ENCODE measurements around the genes TBL1XR1 and ZMAT3.

DNA sequence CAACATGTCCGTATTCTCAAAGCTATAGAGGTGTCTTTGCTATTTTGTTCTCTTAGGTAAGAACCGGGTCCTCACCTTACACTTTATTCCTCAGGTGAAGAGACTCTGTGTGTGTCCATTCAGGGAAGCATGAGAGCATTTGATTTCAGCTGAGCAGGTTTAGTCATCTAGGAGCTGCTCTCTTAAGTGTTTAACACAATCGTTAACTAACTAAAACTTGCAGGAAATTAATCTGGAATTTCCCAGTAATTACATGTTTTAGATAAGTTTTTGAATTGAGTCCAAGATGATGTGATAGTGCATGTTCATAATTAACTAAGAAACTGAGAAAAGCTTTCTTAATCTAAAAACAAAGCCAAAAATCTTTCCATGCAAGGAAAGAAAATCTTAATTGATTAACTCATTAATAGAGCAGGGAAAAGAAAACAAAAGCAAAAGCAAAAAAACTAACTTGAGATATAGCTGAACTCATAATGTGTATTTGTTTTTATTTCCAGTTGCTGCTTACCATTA, 72.2 kb upstream of the TNFSF10 start:
- PRO-cap, result no peak
CAGE:
- cytosol, long polyA minus RNA, result no peak
- cytosol, long polyA plus RNA, result no peak
- long polyA plus RNA, result no peak
- nucleus, long polyA minus RNA, result no peak
- nucleus, long polyA plus RNA, result no peak

DNA sequence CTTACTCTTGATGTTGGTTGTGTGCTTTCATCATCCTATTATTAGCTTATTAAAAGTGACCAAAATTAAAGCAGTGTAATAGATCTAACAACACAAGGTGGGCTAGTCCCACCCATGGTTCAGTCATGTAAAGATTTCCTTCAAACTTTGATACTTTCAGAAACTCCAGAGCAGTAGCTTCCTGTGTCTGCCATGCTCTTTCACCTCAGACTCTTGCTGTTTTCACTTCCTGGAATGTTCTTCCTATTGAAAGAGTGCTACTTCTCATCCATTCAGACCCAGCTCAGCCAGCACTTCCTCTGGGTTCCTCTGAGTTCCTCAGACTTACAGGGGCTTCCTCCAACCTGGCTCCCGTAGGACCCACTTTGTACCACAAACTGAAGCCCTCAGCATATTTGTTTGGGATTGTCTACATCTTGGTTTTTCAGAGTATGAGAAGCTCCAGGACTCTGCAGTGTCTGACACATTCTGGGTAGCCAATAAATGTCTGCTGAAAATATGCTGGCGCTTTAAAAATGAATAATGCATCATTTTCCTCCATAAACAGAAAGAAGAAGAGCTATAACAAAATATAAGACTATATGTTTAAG, 18.1 kb downstream of the NCEH1 start:
- PRO-cap, result no peak
CAGE:
- cytosol, long polyA minus RNA, result no peak
- cytosol, long polyA plus RNA, result no peak
- long polyA plus RNA, result no peak
- nucleus, long polyA minus RNA, result no peak
- nucleus, long polyA plus RNA, result no peak

DNA sequence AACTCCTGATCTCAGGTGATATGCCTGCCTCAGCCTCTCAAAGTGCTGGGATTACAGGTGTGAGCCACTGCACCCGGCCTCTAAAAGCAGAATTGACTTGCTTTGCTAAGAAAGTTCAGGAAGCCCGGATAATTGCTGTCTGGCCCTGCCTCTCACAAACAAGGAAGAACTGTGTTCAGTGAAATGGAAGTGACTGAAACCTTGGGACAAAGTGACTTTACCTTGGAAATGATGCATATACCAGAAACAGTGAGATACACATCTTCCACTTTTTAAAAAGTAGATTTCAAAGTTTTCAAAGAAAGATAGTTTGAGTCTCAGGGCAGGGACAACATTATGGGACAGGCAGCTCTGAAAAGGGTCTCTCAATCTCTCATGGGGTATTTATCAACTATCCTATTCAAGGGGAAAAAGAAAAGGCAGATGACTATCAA, 12.7 kb downstream of the NCEH1 start:
- PRO-cap, result no peak
CAGE:
- cytosol, long polyA minus RNA, result no peak
- cytosol, long polyA plus RNA, result no peak
- long polyA plus RNA, result no peak
- nucleus, long polyA minus RNA, result no peak
- nucleus, long polyA plus RNA, result no peak

DNA sequence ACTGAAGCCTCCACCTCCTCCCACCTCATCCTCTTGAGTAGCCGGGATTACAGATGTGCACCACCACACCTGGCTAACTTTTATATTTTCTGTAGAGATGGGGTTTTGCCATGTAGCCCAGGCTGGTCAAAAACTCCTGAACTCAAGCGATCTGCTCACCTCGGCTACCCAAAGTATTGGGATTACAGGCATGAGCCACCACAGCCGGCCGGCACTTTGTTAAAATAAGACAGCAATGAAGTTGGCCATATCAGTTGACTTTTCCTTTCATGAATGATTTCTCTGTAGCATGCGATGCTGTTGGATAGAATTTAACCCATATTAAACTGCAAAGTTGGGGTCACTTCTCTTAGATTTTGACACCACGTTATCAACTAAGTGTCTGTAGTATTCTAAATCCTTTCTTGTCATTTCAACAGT, 38.8 kb downstream of the ECT2 start:
- PRO-cap, result no peak
CAGE:
- cytosol, long polyA minus RNA, result no peak
- cytosol, long polyA plus RNA, result no peak
- long polyA plus RNA, result no peak
- nucleus, long polyA minus RNA, result no peak
- nucleus, long polyA plus RNA, result no peak

GRCh38 chr3:173396205-173397019, 1.1 kb upstream of the NLGN1 start:
- PRO-cap, result no peak
CAGE:
- cytosol, long polyA minus RNA, result no peak
- cytosol, long polyA plus RNA, result no peak
- long polyA plus RNA, result no peak
- nucleus, long polyA minus RNA, result no peak
- nucleus, long polyA plus RNA, result no peak

GRCh38 chr3:173585063-173585999, 187.8 kb downstream of the NLGN1 start:
- PRO-cap, result bidirectional peak, plus-strand start at chr3:173585650, minus-strand start at chr3:173585496
CAGE:
- cytosol, long polyA minus RNA, result no peak
- cytosol, long polyA plus RNA, result no peak
- long polyA plus RNA, result no peak
- nucleus, long polyA minus RNA, result no peak
- nucleus, long polyA plus RNA, result no peak

GRCh38 chr3:174775511-174775979, 83.6 kb upstream of the NAALADL2 start:
- PRO-cap, result no peak
CAGE:
- cytosol, long polyA minus RNA, result no peak
- cytosol, long polyA plus RNA, result no peak
- long polyA plus RNA, result no peak
- nucleus, long polyA minus RNA, result no peak
- nucleus, long polyA plus RNA, result no peak

- PRO-cap, result no peak
CAGE:
- cytosol, long polyA minus RNA, result no peak
- cytosol, long polyA plus RNA, result no peak
- long polyA plus RNA, result no peak
- nucleus, long polyA minus RNA, result no peak
- nucleus, long polyA plus RNA, result no peak
Measured at GRCh38 chr3:175119365-175119679, 260.2 kb downstream of the NAALADL2 start.

DNA sequence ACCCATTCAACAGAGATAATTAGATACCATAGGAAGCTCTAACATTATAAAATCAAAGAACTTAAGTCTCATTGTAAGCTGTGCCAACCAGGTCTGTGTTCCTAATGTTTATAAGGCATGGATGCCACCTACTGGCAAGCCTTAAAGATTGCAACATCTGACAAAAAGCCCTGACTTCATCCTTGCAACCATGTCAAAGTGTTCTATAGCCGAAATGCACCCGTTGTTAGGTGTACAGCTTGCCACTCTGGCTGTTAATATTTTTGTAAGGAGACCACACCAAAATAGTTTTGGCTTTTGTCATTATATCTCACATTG, 258.3 kb downstream of the TBL1XR1 start:
- PRO-cap, result no peak
CAGE:
- cytosol, long polyA minus RNA, result no peak
- cytosol, long polyA plus RNA, result no peak
- long polyA plus RNA, result no peak
- nucleus, long polyA minus RNA, result no peak
- nucleus, long polyA plus RNA, result no peak

DNA sequence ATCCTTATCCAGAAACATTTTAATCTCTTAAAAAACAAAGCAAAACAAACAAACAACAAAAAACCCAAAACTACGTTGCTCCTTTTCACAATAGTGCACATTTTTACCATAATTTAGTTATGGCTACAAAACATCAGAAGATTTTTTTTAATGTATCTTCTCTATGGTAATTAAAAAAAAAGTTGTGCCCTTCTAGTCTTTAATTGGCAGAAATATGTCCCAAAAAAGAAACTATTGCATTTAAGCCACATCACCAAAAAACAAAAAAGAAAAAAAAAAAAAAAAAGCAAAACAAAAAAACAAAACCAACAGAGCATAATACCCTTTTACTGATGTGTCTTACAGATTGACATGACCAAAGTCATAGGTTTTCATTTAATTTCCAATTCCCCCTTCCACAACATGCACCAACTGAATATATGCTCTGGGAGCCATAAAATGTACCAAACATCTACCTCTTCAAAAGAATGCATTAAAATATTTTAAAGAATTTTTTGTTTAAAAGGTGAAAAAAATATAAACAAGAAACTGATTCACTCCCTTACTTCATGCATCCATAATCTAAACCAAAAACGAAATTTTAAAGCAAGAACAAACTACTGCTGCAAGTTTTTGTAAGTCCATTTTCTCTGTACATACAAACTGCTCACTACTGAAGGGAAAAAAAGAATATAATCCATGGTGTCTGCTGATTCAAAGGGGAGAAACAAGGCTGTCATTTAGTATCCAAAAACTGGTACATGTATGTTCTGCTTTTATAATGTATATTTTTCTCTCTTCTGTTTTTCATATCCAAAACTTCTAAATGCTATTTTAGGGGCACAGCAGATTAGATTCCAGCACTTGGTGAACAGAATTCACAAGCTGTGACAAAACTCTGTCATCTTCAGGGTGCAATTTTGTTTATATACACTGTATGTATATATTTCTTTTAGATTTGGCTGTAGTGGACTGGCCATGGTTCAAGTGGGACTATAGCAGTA, 172.5 kb downstream of the TBL1XR1 start:
- PRO-cap, result no peak
CAGE:
- cytosol, long polyA minus RNA, result start-site peak on the minus strand centred at position 31 of the sequence, 189 bp wide, 31 reads; start-site peak on the minus strand centred at position 317 of the sequence, 17 bp wide, 190 reads; start-site peak on the minus strand centred at position 409 of the sequence, 56 bp wide, 26 reads; start-site peak on the minus strand centred at position 593 of the sequence, 12 bp wide, 19 reads; start-site peak on the minus strand centred at position 688 of the sequence, 23 bp wide, 20 reads
- cytosol, long polyA plus RNA, result no peak
- long polyA plus RNA, result no peak
- nucleus, long polyA minus RNA, result no peak
- nucleus, long polyA plus RNA, result no peak

DNA sequence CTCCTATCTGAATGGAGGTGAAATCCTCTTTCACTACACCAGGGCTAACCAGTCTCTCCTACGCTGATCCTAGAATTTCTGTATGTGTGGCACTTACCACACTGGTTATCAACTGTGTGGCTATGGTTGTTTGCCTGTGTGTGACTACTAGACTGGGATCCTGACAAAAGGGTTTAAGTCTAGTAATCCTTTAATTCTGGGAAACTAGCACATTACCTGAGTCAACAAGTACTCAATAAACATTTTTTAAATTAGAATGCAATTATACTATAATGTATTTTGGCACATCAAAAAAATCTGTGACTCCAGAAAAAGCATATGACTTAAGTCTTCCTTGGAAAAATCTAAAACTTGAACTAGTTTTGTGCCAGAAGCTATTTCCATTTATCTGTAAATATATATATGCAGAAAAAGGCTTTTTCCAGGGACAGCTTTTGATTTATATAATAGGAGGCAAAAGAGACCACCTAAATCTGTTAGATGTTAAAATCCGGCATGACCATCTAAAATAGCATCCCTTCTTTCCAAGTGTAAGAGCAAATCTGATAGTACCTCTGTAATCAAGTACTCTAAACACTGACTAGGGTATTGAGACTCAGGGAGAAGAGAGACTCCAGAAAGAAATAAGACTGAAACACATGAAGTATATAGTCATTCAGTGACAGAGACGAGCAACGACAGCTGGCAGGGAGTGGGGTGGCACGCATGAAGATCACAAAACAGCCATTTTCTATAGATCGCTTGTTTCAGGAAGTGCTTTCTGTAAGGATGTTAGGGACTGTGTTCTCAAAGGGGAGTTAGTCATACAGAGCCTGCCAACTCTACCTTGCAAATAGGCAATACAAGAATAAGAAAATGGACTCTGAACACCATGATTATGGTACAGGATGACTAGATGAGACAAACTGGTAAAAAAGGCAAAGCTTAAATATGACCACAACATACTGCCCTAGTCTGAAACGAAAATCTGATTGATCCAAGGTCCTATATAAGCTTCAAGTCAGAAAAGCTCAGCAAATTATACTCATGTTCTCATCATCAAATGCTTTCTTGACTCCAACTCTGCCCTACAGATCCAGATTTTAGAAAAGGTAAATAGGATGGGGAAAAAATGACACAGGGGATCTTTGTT, 139.7 kb downstream of the TBL1XR1 start:
- PRO-cap, result no peak
CAGE:
- cytosol, long polyA minus RNA, result no peak
- cytosol, long polyA plus RNA, result no peak
- long polyA plus RNA, result no peak
- nucleus, long polyA minus RNA, result no peak
- nucleus, long polyA plus RNA, result no peak

GRCh38 chr3:177166496-177167103, 30.7 kb downstream of the TBL1XR1 start:
- PRO-cap, result no peak
CAGE:
- cytosol, long polyA minus RNA, result no peak
- cytosol, long polyA plus RNA, result no peak
- long polyA plus RNA, result no peak
- nucleus, long polyA minus RNA, result no peak
- nucleus, long polyA plus RNA, result no peak

- PRO-cap, result no peak
CAGE:
- cytosol, long polyA minus RNA, result no peak
- cytosol, long polyA plus RNA, result no peak
- long polyA plus RNA, result no peak
- nucleus, long polyA minus RNA, result no peak
- nucleus, long polyA plus RNA, result no peak
Measured at GRCh38 chr3:177185043-177185736, 12.1 kb downstream of the TBL1XR1 start.

- PRO-cap, result bidirectional peak, plus-strand start at chr3:177197474, minus-strand start at chr3:177197225; bidirectional peak, plus-strand start at chr3:177197950, minus-strand start at chr3:177197755; bidirectional peak, plus-strand start at chr3:177197994, minus-strand start at chr3:177197995
CAGE:
- cytosol, long polyA minus RNA, result start-site peak on the minus strand at chr3:177197225-177197263, 22 reads; start-site peak on the minus strand at chr3:177197453-177197514, 243 reads
- cytosol, long polyA plus RNA, result start-site peak on the minus strand at chr3:177197148-177197154, 26 and 34 reads in 2 replicates; start-site peak on the minus strand at chr3:177197453-177197491, 36 and 48 reads in 2 replicates
- long polyA plus RNA, result start-site peak on the minus strand at chr3:177197131-177197235, 85 and 84 reads in 2 replicates; start-site peak on the minus strand at chr3:177197324-177197382, 38 and 32 reads in 2 replicates; start-site peak on the minus strand at chr3:177197453-177197535, 210 and 134 reads in 2 replicates
- nucleus, long polyA minus RNA, result start-site peak on the minus strand at chr3:177197131-177197260, 440 reads; start-site peak on the minus strand at chr3:177197453-177197631, 782 reads
- nucleus, long polyA plus RNA, result no peak
Measured at GRCh38 chr3:177197023-177198058, at the start of gene TBL1XR1. TSS of gene TBL1XR1 (minus strand) at chr3:177197482.

DNA sequence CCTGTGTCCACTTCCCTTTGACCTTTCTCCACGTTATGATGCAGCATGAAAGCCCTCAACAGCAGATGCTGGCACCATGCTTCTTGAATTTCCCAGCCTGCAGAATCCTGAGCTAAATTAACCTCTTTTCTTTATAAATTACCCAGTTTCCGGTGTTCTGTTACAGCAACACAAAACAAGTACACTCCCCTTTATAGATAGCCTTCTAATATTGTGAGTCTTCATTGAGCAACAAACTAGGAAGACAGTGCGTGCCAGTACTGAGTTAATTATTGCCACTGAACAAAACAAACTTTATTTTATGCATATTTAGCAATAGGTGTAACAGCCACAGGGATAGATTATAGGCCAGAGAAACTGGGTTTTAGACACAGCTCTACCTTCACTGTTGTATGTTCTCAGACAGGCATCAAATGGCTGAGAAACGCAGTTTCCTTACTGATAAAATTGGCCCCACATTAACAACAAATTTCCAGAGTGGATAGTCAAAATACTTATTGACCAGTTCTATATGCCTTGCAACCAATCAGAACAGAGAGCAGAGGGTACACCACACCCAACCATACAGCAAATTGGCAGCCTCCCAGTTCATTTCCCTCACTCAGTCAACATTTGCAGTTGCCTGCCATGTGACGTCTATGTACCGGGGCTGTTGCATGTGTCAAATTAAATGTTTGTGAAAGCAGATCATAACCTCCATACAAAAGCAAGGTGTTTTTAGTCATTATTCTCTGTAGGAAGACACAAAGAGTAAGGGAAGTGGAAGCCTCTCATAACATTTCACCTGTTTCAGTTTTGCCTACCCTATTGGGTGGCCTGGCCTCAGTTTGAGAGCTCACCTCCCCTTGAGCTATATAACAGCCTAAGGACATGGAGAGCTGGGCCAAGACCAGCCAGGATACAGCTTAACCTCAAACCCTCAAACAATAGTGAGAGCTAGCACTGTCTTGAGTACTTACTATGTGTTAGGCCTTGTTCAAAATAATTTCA, 14.6 kb upstream of the TBL1XR1 start:
- PRO-cap, result no peak
CAGE:
- cytosol, long polyA minus RNA, result no peak
- cytosol, long polyA plus RNA, result no peak
- long polyA plus RNA, result no peak
- nucleus, long polyA minus RNA, result no peak
- nucleus, long polyA plus RNA, result no peak

GRCh38 chr3:177249238-177249569, 51.9 kb upstream of the TBL1XR1 start:
- PRO-cap, result no peak
CAGE:
- cytosol, long polyA minus RNA, result no peak
- cytosol, long polyA plus RNA, result no peak
- long polyA plus RNA, result no peak
- nucleus, long polyA minus RNA, result no peak
- nucleus, long polyA plus RNA, result no peak

GRCh38 chr3:177351920-177352324, 154.6 kb upstream of the TBL1XR1 start:
- PRO-cap, result no peak
CAGE:
- cytosol, long polyA minus RNA, result no peak
- cytosol, long polyA plus RNA, result no peak
- long polyA plus RNA, result no peak
- nucleus, long polyA minus RNA, result no peak
- nucleus, long polyA plus RNA, result no peak

- PRO-cap, result no peak
CAGE:
- cytosol, long polyA minus RNA, result no peak
- cytosol, long polyA plus RNA, result no peak
- long polyA plus RNA, result no peak
- nucleus, long polyA minus RNA, result no peak
- nucleus, long polyA plus RNA, result no peak
Measured at GRCh38 chr3:177427075-177427828, 230.0 kb upstream of the TBL1XR1 start.

GRCh38 chr3:177535877-177536139, 338.5 kb upstream of the TBL1XR1 start:
- PRO-cap, result no peak
CAGE:
- cytosol, long polyA minus RNA, result no peak
- cytosol, long polyA plus RNA, result no peak
- long polyA plus RNA, result no peak
- nucleus, long polyA minus RNA, result no peak
- nucleus, long polyA plus RNA, result no peak

DNA sequence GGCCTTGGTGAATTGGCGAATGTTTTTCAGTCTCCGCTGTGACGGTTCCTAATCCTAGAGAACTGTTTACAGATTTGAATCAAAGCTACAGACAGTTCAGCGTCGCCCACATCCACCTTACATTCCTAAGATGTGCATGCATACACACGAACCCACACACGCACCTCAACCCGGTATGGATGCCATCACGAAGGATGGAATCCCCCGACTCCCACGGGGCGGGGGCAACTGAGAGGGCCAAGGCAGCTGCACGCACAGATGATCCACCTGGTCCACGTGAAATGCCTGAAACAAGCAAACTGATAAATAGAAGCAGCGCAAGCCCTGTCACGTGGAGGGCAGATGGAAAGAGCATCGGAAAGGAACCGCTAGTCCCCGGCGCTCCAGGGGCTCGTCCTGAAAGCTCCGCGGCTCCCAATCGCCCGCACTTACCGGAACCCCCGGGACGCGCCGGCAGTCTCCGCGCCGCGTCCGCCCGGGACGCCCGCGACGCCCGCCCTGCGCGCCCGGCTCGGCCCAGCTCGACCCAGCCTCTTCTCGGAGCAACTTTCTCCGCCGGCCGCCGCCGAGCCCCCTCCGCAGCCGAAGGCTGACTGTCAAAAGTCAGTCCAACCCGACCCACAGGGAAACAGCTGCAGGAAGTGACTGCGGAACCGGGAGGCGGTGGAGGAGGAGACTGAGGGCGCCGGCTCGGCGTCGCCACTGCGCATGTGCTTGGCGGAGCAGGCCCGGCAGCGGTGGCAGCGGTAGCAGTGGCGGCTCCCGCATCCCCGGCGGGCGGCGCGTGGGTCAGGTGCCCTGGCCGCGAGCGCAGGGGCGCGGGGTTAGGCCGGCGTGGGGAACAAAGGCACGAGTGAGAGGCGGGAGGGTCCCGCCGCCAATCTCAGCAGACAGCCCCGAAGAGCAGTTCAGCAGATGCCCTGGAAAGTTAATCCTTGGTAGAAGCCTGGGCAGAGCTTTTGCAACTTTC, at the start of gene ZMAT3:
ZMAT3 (minus strand) TSS at position 647 of the 970 bp plus-strand sequence.
- PRO-cap, result bidirectional peak, plus-strand start at position 456 of the sequence, minus-strand start at position 213 of the sequence; bidirectional peak, plus-strand start at position 715 of the sequence, minus-strand start at position 595 of the sequence
CAGE:
- cytosol, long polyA minus RNA, result start-site peak on the minus strand centred at position 609 of the sequence, 28 bp wide, 22 reads
- cytosol, long polyA plus RNA, result start-site peak on the minus strand centred at position 626 of the sequence, 64 bp wide, 143 and 211 reads in 2 replicates
- long polyA plus RNA, result no peak
- nucleus, long polyA minus RNA, result start-site peak on the minus strand centred at position 607 of the sequence, 59 bp wide, 350 reads
- nucleus, long polyA plus RNA, result start-site peak on the minus strand centred at position 592 of the sequence, 28 bp wide, 110 and 168 reads in 2 replicates